Duodenum (tissue), 1 donor: ENCODE measurements around the genes TECR and NOTCH3.

DNA sequence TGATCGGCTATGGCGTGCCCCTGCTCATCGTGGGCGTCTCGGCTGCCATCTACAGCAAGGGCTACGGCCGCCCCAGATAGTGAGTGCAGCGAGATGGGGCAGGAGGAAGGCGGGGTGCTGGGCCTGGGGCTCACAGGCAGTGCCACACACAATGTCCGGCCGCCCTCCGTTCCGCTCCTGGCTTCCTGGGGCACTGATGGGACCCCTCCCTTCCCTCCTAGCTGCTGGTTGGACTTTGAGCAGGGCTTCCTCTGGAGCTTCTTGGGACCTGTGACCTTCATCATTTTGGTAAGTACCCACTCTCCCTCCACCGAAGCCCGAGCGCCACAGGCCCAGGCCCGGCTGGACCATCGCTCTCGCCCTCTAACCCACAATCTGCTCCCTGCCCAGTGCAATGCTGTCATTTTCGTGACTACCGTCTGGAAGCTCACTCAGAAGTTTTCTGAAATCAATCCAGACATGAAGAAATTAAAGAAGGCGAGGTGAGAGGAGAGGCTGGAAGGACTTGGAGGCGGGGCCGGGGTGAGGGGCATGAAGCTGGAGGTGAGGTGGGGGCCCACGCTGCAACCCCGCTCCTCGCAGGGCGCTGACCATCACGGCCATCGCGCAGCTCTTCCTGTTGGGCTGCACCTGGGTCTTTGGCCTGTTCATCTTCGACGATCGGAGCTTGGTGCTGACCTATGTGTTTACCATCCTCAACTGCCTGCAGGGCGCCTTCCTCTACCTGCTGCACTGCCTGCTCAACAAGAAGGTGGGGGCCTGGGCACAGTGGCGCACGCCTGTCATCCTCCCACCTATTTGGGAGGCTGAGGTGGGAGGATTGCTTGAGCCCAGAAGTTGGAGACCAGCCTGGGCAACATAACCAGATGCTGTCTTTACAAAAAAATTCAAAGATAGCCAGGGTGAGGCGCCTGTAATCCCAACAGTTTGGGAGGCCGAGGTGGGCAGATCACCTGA lies 12.4 kb downstream of the DDX39A start:
- PRO-cap, result no peak

DNA sequence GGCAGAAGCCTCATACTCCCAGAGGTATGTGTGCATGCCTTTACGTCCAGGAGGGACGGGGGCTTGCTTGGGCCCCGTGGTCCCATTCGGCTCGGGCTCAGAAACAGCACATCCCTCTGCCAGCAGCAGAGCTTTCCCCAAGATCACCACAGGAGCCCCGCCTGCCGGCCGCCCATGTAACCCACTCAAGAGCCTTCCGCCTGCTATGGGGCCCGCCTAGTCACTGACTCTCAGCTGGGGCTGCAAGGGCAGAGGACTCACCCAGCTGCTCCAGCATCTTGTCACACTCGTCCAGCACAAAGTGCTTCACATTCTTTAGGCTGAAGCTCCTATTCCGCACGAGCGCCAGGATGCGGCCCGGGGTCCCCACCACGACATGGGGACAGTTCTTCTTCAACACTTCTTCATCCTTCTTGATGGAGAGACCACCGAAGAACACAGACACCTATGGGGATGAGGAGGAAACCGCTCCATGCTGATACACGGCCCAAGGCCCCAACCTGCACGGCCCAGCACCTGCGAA lies 8.4 kb downstream of the DDX39A start:
- PRO-cap, result no peak

GRCh38 chr19:14411326-14412298 lies 7.5 kb downstream of the DDX39A start:
- PRO-cap, result unidirectional peak, minus-strand start at chr19:14411958

GRCh38 chr19:14440870-14441625 lies 7.9 kb downstream of the PKN1 start:
- PRO-cap, result no peak

DNA sequence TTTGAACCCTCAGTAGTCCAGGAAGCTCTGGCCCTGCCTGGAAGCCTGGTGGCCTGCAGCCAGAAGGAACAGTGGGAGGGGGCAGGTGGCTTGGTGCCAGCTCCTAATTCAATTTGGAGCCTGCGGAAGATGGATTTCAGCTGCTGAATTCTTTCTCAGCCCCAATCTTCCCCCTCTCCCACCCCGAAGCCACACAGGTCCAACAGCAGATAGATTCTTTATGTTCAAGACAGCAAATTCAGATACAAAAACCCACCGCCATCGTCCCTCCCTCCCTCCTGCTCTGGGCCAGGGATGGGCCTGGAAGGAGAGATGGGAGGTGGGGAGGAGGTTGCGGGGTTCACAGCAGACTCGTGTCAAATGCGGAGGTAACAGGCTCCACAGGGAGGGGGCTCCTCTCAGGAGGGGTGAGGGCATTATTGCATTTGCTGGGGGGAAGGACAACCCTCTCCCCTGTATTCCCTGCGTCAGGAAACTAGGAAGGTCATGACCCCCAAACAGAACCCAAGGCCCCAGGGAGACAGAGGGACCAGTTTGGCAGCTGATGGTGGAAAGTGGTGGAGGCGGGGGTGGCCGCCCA lies 2.5 kb upstream of the PTGER1 start:
- PRO-cap, result no peak

DNA sequence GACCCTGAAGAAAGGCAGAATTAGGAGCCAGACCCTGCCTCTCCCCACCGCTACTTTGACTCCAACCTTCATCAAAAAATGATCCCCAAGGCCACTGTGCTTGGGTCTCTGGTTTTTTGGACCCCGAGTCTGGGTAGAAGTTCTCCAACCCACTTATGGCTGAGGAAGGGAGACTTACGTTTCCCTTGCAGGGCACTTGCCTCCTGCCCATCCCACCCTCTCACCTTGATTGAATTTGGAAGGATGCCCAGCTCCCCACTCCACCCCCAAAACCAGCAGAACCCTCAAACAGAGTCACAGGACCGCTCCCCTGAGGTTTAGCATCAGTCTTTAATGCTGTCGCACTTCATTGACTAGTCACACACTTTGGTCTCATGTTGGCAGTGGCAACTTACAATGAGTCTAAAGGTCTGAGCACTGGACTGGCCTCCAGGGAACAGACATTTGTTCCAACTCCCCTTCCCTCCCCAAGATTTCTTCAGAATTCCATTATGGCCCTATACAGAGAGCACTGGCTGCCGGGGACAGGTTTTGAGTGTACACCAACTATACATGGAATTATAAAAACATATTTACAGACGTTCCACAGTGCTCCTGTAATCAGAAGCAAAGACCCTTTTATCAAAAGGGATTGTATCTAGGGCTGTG lies 3.6 kb downstream of the DNAJB1 start:
- PRO-cap, result no peak

DNA sequence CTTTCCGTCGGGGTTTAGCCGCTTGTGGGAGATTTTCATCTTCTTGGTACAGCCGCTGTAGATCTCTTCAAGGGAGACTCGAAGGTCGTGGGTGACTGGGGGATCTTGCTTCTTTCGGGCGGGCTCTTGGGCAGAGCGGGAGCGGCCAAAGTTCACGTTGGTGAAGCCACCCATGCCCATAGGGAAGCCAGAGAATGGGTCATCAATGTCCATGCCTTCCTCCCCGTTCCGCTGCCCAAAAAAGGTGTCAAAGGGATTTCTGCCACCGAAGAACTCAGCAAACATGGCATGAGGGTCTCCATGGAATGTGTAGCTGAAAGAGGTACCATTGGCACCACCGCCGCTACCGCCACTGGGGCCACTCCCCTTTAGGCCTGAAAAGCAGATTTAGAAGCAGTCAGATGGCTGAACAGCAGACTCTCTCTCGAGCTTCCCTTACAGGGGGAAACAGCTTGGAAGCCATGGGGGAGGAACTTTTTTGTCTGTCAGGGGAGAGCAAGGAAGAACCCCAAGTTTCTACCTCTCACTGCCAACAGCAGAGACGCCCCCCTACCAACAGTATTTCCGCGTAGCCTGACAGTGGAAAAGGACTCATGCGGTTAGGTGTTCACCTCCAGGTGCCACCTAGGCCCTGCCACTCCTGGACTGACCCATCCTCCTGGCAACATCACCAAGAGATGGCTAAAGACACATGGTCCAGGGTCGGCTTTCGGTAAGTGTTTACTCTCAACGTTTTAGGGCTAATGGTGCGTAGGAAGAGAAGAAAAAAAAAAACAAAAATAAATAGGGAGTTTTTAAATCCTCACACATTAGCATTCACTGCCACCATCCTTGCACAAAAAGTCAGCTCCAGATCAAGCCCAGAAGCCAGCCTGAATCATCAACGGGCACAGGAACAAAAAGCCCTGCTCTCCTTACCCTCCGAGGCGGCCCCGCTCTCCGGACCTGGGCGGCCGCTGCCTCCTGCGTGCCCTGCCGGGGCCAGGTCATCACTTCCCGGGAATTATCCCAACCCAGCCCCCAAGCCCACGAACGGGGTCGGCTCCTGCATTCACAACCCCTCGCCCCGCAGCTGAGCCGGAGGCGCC lies 1.2 kb downstream of the DNAJB1 start:
- PRO-cap, result no peak

- PRO-cap, result bidirectional peak, plus-strand start at chr19:14529560, minus-strand start at chr19:14529267; unidirectional peak, plus-strand start at chr19:14529609; bidirectional peak, plus-strand start at chr19:14530181, minus-strand start at chr19:14530066
Observed at GRCh38 chr19:14529396-14530456, at the start of gene TECR. TECR (plus strand) TSS chr19:14529594.

GRCh38 chr19:14556481-14557156 lies 15.2 kb downstream of the NDUFB7 start:
- PRO-cap, result no peak

DNA sequence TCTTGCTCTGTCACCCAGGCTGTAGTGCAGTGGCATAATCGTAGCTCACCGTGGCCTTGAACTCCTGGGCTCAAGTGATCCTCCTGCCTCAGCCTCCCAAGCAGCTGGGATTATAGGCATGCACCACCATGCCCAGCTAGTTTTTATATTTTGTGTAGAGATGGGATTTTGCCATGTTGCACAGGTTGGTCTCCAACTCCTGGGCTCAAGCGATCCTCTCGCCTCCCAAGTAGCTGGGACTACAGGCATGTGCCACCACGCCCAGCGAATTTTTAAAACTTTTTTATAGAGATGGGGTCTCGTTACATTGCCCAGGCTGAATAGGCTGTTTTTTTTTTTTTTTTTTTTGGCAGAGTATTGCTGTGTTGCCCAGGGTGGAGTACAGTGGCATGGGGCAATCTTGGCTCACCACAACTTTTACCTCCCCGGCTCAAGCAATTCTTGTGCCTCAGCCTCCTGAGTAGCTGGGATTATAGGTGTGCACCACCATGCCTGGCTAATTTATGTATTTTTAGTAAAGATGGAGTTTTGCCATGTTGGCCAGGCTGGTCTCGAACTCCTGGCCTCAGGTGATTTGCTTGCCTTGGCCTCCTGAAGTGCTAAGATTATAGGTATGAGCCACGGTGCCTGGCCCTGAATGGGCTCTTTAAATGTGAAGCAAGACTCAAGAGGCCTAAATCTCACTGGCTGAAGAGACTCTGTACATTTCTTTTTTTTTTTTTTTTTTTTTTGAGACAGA lies 37.4 kb downstream of the ADGRE2 start:
- PRO-cap, result no peak

DNA sequence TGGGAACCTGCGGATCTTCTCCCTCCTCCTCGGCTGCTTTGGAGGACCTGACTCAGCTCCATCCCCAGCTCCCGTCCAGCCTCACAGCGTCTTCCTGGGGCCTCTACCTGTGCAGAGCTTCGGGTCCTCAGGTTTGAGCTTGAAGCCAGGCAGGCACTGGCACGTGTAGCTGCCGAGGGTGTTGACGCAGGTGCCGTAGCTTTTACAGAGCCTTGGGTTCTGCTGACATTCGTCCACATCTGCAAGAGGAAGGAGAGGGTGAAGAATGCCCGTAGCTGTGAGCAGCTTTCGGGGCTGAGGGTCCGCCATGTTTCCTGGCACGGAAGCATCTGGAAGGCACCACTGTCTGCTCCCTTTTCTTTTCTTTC lies 11.5 kb downstream of the ADGRE2 start:
- PRO-cap, result no peak

GRCh38 chr19:15107533-15108508 lies 620 bp downstream of the SYDE1 start:
- PRO-cap, result no peak

DNA sequence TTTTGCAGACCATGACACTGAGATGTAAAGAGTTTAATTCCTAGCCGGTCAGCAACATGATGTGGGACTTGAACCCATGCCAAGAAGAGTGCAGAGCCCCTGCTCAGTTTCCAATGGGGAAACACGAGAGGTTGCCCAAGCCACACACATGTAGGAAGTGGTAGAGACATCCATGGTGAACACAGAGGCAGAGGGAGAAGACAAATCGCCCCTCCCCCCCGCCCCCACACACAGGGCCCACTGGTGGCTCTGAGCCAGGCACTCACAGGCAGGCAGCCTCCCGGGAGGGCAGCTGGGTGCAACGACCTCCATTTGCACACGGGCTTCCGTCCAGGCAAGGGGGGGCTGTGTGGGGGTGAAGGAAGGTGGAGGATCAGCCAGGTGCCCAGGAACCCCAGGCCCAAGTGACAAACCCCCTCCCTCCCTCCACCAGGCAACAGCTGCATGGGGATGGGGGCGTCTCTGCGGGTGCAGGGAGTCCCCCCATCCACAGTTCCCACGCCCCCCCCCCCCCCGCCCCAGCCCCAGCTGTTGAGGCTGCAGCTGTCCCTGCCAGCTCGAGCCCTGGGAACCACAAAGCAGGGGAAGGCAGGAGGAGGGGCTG lies 3.5 kb downstream of the NOTCH3 start:
- PRO-cap, result no peak

DNA sequence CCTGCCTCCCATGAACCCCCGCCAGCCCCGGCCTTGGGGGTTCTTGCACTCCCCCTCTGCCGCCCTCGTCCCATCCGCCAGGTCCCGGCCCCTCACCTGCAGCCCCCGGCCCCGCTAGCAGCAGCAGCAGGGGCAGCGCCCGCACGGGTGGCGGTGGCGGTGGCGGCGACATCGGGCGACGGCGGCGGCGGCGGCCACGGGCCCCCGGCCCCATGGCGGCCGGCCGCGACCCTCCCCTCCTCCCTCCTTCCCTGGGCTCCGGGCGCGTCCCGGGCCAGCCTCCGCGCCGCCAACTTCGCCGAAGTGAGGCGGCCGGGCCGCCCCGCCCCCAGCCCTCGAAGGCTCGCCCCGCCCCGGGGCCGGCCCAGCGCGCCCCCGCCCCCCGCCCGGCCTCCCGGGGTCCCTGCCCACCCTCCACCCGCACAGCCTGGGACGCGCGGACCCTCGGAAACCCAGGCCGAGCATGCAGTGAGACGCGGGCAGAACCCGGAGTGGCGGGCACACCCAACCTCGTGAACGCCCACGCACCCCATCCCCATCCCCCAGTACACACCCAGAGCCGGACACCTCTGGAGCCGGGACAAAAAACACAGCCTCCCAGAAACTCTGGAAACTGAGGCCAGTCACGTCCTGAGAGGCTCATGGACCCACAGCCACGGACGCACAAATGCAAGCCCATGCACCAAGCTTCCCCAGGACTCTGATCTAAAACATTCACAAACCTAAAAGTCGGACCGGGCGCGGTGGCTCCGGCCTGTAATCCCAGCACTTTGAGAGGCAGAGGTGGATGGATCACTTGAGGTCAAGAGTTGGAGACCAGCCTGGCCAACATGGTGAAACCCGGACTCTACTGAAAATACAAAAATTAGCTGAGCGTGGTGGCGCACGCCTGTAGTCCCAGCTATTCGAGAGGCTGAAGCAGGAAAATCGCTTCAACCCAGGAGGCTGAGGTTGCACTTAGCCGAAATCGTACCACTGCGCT lies at the start of gene NOTCH3:
NOTCH3 (minus strand) TSS at position 304 of the 982 bp plus-strand sequence.
- PRO-cap, result bidirectional peak, plus-strand start at position 437 of the sequence, minus-strand start at position 305 of the sequence

- PRO-cap, result no peak
Observed at GRCh38 chr19:15210107-15210775, 9.4 kb upstream of the NOTCH3 start.

DNA sequence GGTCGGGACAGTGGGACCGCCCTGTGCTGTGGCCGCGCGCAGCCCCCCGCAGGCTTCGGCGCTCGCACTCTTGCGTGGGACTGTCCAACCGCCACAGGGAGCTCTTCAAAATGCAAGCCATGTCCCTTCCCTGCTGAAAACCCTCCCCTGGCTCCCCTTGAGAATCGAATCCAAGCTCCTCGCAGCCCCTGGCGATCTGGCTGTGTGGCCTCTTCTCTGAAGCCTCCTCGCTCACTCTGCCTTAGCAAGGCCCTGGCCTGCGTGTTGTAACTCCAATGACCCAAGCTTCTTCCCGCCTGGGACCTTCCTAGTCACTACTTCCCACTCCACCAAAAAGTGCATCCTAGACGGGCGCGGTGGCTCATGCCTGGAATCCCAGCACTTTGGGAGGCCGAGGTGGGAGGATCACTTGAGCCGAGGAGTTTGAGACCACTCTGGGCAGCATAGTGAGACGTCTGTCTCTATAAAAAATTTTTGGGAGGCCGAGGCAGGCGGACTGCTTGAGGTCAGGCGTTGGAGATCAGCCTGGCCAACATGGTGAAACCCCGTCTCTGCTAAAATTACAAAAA lies 8.2 kb downstream of the EPHX3 start:
- PRO-cap, result no peak

- PRO-cap, result no peak
Observed at GRCh38 chr19:15231822-15232335, 369 bp downstream of the EPHX3 start.

- PRO-cap, result no peak
Observed at GRCh38 chr19:15251473-15252375, 19.5 kb upstream of the EPHX3 start.

GRCh38 chr19:15263330-15264151 lies 31.3 kb upstream of the EPHX3 start:
- PRO-cap, result no peak

- PRO-cap, result no peak
Observed at GRCh38 chr19:15294056-15294992, 38.0 kb downstream of the BRD4 start.